Neural cell (in vitro differentiated cells): ENCODE measurements around the genes SLC48A1, OR8S1 and KANSL2.

DNA sequence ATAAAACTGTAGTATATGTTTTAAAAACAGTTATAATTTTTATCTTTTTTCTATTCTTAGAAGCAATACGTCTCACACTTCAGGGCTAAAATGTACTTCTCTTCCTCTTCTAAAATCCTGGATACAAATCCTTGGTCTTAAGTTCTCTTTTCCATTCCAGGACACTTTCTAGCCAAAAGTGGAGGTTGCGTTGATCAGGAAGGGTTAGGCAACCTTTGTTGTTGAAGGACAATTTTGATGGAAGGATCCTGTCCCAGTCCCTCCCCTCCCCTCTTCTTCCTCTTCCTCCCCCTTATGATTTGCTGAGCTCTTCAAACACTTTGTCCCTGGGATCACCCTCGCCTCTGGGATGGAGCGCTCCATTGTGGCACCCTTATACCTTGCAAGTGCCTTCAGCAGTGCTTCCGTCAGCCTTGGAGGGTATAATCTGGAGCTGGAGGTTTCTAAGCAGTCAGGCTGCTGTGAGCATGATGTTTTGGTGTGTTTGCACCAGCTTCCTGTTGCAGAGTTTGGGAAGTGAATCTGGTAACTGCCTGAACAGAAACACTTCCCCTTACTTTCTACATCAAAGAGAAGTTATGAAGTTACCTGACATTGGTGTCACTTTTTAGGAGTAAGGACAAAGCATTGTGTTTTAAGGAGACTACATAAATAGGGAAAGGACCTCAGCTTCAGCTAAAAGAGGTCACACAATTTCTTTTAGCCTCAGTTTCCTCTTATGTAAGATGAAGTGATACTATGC is 87.5 kb upstream of the SLC38A2 start:
- RAMPAGE, long total RNA = no peak

- RAMPAGE, long total RNA = no peak
These were observed 176.1 kb upstream of the SLC38A2 start for GRCh38 chr12:46548353-46549302.

GRCh38 chr12:46797720-46798984 is 27.6 kb downstream of the SLC38A4 start:
- RAMPAGE, long total RNA = no peak

DNA sequence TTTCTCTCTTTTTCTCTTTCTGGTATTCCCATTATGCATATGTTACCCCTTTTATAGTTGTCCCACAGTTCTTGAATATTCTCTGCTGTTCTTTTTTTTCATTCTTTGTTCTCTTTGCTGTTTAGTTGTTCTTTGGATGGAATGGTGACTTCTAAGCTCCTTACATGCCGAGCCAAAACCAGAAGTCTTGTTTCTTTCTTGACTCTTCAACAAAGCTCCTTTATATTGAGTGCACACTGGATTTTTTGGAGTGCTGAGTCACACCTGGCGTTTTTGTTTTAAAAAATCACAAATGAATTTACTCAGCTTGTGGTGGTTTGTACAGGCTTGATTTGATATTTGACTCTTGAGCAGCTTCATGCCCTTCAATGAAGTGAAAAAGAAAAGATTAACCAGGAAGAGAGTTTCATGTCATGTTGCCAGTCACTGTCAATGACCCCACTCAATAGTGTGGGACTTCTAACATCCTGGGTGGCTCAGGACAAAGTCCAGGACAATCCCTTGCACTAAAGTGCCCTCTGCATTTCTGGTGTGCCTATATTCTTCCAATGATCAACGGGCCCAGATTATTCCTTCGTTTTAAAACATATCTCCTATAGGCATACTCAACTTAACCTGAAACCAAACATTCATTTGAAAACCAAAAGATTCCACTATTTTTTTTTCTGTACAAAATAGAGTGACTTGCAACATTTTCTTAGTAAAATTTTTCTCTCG is 112.4 kb upstream of the SLC38A4 start:
- RAMPAGE, long total RNA = no peak

DNA sequence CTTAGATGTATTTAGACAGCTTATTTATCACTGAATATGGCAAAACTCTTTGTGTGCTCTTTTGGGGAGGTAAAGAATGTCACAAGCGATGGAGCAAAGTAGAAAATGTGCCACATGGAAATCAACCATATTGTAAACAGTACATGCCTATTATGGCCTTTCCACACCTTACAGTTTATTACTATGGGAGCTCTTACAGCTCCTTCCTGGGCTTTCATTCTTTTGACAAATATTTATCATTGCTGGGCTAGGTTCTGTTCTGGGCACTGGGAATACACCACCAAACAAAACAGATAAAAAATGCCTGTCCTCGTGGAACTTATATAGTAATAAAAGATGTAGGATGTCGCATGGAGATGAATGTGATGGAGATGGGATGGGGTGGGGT is 11.4 kb upstream of the PCED1B start:
- RAMPAGE, long total RNA = no peak

DNA sequence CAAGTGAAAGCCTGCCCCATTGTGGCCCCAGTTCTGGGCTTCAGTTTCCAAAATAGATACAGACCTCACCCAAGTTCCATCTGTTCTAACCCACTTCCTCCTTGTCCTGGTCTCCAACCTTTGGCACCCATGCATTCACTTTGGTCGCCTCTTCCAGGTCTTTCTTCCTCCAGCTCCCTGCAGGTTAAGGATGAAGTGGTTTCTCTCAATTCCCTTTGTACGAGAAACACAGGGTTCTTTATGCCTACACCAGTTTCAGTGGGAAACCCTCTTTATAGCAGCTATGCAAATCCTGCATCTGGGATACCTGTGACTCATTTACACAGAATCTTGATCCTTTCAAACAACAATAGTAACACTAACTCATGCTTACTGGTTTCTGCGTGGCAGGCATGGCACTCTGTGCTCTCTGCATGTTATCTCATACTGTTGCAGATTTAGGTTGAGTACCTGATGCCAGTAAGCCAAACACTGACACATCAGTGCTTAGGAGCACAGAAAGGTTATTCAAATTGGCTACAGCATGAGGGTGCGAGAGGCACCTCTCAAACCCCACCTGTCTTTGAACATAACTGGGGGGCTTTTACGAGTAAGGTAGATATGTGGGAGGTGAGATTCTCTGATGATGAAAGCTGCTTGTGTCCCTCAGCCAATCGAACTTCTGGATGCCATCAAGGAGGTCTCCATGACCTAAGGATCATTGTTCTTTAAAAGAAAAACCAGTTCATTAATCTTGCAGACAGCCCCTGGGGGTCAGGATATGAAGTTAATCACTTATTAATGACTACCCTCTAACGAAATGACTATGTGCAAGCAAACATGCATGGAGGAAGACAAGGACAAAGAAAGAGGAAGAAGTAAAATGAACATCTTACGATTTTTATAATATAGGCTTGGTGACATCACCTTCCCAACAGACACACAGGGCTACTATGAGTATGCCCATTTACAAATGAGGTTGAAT is 110.8 kb upstream of the AMIGO2 start:
- RAMPAGE, long total RNA = no peak

DNA sequence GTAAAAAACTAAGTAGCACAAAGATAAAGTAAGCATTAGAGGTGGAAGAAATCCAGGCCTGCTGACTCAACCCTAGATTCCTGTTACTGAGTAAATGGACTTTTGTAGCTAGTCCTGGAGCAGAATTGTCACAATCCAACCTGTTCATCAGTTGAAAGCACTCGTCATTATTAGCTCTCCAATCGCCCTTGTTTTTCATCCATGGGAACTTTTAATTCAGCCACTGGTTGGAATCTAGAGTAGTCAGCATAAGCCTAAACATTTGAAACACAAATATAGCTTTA is 139.5 kb upstream of the AMIGO2 start:
- RAMPAGE, long total RNA = no peak

GRCh38 chr12:47717521-47718158 is 7.7 kb downstream of the ENDOU start:
- RAMPAGE, long total RNA = no peak

DNA sequence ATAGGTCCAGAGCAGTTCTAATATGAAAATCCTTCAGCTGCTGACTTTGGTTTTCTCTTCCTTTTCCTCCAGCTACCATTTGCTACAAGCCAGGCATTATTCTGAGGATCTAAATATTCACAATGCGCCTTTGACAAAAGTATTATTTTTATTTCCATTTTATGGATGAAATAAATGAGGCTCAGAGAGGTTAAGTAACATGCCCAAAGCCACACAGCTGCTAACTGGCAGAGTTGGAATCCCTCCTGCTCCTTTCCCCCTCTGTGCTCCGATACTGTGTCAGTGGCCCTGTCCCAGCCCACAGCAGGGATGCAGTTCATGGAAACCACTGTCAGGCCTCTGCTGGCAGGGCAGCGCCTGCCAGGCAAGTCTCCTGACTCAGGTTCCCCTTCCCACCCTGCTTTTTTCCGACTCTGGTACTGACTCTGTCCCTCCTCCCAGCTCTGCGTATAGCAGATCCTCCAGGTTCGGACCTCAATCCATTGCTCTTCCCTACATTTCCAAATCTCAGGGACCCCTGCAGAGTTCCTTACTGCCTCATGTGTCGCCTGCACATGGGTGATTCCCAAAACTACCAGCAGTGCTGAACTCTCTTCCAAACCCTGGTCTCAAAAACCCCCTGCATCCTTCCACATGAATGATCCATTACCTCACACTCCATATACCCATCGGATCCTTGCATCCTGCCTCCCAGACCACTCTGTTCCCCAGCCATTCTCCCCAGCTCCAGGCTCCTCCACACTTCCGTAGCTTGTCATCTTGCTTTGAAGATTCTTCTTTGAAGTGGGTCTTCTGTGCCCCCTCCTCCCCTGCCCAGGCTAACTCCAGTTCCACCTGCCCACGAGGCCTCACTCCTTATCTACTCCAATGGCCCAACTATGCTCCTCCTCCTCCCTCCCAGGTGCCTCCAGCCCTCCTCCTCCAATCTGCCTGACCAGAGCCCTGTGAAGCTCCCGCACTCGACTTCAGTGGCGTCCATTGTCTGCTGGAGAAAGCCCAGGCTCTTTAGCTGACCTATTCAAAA is 14.0 kb downstream of the RAPGEF3 start:
- RAMPAGE, long total RNA = no peak

DNA sequence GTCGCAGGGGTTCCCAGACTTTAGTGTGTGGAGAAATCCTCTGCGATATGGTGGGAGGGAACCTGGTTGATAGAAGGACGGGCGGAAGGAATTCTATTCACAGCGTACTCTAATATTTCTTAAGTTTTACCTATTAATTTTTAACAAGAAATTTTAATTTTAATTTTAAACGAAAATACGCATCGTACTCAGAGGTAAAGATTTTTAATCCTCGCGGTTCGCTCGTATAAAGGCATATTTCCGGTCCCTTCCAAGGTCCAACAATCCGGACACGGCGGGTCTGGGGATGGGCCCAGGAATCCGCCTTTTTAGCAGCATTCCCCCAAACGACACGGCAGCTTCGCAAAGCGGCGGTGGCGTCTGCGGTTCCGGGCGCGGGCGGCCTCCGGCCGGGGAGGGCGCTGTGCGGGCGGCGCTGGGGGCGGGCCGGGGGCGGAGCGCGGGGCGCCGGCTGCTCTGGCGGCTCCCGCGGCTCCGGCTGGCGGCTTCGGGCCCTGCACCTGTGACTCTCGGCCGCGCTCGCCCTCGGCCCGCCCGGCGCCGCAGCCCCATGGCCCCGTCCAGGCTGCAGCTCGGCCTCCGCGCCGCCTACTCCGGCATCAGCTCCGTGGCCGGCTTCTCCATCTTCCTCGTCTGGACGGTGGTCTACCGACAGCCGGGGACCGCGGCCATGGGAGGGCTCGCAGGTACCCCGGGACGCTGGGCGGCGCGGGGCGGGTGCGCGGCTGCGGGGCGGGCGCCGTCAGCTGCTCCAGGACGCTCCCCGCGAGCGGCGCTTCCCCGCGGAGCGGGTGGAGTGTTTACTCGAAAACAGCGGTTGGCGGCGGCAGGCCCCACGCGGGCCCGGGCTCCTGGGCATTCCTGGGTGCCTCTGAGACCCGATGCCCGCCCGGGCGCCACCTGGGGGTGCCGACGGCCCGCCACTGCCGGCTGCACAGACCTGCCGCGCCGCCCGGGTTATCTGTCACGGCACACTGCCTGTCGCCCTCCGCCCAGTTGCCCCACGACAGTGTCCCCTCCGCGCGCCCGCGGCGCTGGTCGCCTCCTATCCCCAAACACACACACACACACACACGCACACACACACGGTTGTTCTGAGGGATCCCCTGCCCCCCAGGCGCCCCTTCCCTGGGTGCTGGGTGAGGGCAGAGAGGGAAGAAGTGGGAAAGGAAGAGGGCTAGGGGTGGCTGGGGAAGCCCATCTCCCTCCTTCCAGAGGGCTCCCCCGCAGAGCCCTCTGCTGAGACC is at the start of gene SLC48A1:
Gene SLC48A1, plus strand, starts transcription at position 484 of the 1,247 bp plus-strand sequence.
- RAMPAGE, long total RNA = no peak

GRCh38 chr12:47774002-47774273 is 900 bp downstream of the SLC48A1 start:
- RAMPAGE, long total RNA = no peak

DNA sequence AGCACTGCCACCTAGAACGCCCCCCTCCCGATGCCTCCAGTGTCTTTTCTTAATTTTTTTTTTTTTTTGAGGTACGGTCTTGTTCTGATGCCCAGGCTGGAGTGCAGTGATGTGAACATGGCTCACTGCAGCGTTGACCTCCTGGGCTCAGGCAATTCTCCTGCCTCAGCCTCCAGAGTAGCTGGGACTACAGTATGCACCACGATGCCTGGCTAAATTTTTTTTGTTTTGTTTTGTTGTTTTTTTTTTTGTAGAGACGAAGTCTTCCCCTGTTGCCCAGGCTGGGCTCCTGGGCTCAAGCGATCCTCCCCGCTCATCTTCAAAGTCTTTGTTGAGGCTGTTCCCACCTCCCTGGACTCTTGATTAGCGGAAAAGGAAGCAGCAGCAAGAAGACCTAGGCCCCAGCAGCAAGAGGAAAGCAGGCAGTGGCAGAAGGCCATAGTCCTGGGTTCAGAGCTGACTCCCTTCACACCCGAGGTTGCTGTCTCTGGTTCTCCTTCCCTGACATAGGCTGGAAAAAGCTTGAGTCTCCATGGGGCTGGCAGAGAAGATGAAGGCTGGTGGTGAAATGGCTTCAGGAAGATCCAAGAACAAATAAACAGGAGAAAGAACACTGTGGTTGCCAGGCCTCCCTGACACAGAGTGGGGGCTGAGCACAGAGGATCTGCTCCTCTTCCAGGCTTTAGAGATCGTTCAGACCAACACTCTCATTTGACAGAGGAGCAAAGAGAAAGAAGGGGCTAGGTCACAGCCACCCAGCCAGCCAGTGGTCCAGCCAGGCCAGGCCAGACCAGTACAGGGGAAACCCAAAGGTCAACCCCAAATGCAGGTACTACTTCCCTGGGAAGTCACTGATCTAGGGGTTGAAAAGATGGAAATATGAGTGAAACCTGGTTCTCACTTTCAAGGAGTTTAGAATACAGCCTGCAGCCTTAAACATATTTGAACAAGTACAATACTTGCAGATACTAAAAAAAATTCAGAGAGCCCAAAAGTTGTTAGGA is 14.4 kb downstream of the HDAC7 start:
- RAMPAGE, long total RNA = no peak

DNA sequence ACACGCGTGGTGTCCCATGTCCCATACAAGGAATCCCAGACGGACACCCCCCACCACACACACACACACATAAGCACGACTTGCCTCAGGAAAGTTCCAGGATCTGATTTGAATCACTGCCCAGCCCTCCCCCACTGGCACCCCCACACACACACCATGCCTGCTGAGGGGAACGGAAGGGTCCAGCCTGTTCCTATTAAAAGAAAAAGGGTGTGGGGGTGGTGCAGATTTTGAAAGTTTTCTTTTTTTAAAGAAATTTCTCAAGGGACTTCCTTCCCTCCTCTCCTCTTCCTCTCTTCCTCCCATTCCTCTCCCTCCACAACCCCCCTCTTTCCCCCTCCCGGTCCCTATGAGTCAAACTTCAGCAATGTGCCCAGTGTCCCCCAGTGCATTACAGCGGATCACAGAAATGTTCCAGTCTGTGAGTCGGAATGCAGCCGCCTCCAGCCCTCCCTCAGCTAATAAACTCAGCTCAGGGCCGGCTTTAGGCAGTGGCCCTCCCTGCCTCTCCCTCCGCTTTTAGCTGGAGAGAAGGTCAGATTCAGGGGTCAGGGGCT is 774 bp upstream of the HDAC7 start:
- RAMPAGE, long total RNA = no peak

DNA sequence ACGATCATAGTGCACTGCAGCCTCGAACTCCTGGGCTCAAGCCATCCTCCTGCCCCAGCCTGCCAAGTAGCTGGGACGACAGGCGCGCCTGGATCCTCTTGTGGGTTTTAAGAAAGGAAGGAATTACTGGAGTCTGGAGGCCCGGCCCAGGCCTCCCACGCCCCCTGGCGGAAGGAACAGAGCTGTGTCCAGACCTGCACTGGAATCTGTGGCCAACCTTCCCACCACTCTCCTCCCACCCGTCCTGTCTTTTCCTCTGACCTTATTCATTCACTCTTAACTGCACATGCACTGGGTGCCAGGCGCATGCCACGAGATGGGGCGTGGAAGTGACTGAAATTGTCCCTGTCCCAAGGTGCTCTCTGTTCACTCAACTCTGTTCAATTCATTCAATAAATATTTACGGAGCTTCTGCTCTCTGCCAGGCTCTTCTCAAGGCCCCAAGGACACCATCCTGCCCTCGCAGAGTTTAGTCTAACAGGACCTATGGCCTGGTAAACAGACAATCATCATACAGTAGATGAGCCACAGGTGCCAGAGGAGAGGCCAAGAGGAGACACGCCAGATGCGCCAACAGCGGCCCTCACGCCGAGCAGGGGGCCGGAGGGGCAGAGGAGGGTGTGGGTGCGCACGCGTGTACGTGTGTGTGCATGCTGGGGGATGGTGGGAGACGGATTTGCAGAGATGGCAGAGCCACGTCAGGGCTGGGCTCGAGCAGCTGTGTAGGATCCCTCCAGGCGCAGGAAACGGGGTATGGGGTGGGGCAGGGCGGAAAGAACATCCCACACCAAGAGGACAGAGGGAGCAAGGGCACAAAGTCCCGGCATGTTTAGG is 13.7 kb upstream of the TMEM106C start:
- RAMPAGE, long total RNA = no peak

GRCh38 chr12:48122300-48123149 is 3.4 kb downstream of the PFKM start:
- RAMPAGE, long total RNA = no peak

DNA sequence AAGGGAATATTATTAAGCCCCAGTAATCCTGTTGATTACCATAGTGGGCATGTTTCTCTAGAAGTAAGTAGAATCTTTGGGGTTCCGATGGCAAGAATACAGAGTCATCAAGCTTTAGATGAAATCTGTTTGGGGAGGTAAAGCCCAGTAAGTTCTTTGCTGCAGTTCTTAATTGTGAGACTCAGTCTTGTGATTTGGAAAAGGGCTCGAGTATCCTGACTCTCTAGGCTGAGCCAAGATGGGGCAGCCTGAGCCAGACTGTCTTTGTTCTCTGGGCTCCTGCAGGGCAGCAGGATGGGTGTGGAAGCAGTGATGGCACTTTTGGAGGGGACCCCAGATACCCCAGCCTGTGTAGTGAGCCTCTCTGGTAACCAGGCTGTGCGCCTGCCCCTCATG is 18.3 kb downstream of the PFKM start:
- RAMPAGE, long total RNA = no peak

DNA sequence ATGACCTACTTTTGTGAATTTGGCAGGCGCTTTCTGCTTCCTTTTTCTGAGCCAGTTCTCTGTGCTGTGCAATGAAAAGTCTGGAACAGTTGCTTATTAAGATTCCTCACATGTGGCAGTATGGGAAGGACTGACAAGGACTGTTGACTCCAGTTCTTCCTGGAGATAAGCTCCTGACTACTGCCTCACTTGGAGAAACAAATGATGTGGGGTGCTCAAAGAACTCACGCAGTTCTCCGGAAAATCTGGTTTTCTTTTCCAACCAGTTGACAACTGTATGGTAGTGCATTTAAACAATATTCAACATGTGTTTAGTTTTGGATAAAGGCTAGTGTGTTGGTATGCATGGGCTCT is 58.3 kb upstream of the ANP32D start:
- RAMPAGE, long total RNA = no peak

- RAMPAGE, long total RNA = no peak
These were observed at the start of gene OR8S1 for GRCh38 chr12:48525400-48525753. TSS of gene OR8S1 (plus strand) at chr12:48525632.

DNA sequence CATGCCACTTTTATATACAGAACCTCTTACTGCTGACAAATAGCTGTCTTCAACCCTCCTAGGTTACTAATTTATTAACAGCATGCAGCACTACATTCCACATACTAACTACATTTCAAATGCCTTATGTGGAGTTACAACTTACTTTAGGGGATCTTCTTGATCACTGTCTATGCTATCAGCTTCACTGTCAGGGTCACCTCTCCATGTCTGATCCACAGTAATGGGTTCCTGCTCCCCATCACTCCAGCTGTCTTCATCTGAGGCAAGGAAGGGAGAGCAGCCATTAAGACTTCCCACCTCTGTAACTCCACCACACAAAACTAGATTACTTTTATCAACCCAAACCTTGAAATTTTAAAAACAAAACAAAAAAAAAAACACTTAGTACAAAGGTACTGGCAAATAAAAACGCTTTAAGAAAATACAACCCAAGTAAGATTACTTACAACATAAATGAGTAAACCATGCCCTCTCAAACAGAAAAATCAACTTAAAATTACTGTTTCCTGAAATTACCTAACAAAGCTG is 3.1 kb downstream of the KANSL2 start:
- RAMPAGE, long total RNA = no peak

- RAMPAGE, long total RNA = start-site peak on the minus strand at chr12:48682205-48682270, 1,331 and 2,342 reads in 2 replicates
These were observed at the start of gene KANSL2 for GRCh38 chr12:48682091-48682934. TSS of gene KANSL2 (minus strand) at chr12:48682238.